Bronchus fibroblast of lung (primary cell): ENCODE measurements around a stretch of chr17.

DNA sequence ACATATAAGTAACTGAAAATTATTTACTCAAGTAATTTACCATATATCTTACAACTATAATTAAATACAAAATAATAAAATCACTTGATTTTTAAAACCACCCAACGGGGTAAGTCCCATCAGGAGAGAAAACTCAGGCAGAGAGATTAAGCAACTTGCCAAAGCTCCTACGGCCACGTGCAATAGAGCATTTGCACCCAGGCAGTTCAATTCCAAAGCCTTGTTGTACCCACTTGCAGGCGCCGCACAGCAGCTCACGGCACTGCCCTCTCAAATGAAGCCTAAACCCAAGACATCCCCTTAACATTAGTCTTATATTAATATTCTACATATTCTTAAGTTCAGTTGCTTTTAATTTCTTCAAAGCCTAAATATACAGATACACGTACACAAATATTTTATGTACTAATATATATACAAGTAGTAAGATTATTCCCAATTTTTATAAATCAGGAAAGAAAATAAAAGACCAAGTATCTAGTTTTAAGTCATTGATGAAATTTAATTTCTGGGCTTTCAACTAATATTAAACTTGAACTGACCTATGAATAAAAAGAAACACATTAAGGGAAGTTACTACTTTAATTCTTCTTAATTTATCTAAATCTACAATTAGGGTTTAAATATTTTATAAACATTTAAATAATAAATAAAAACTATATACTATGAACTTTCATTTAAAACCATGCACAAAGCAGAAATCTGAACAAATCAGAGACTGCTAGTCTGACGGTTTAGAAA, 75.5 kb downstream of the SPAG9 start:
- RAMPAGE, long total RNA: no peak

DNA sequence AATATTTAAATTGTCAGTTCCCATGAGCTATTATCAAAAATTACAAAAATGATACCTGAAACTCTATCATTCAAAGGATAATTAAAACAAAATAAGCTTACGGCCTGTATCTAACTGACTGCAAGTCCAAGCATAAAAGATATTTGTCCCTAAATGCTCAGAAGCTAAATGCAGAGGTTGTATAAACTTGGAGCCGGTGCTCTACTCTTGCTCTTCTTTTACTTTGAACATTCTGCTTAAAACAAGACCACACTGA, 74.7 kb downstream of the SPAG9 start:
- RAMPAGE, long total RNA: no peak

GRCh38 chr17:51121580-51122286, 1.1 kb upstream of the SPAG9 start:
- RAMPAGE, long total RNA: no peak

DNA sequence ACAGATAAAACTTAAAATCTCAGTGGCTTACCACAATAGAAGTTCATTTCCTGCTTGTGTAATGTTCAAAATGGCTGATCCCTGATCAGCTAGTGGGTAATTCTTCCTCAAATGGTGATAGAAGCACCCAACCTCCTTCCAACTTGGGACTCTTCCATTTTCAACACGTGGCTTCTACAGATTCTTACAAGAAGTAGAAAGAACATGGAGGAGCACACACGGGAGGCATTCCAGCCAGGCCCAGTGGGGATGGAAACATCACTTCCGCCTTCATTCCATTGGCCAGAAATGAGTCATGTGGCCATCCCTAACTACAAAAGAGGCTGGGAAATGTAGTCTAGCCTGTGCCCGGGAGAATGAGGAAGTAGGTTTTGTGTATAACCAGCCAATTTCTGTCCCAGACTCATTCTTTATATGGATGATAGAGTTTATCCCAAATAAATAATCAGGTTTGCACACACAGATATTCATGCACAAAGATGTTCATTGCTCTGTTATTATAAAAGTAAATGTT, 112.3 kb downstream of the UTP18 start:
- RAMPAGE, long total RNA: no peak

GRCh38 chr17:51435102-51435599, 174.8 kb downstream of the UTP18 start:
- RAMPAGE, long total RNA: no peak

GRCh38 chr17:53924563-53924900, 101.8 kb downstream of the KIF2B start:
- RAMPAGE, long total RNA: no peak

DNA sequence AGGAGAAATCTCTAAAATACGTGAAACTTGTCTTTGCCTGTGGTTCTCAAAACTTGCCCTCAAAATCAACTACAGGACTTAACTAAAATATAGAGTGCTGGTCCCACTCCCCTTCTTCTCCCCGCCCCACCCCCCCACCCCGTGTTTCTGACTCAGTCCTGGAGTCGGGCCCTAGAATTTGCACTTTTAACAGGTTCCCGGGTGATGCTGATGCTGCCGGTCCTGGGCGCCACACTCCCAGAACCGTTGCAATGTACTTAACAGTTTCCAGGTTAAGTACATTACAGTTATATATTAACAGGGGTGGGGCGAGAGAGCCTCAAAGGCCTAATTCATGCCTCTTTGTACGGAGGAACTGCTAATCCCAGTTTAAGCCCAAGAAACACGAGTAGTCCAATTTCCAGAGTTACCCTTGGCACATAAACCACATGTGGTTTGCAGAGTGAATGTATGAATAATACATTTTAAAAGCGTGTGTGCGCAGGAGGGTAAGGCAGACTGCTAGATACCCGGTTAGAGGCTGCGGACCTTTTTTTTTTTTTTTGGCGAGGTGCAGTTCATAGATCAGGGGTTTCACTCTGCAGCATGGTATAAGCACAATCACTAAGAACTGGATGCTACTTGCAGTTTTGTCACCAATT, 866 bp downstream of the COX11 start:
- RAMPAGE, long total RNA: no peak

GRCh38 chr17:55068701-55069188, 100.2 kb downstream of the STXBP4 start:
- RAMPAGE, long total RNA: no peak

- RAMPAGE, long total RNA: no peak
Observed at GRCh38 chr17:55219384-55219776, 45.4 kb upstream of the HLF start.

DNA sequence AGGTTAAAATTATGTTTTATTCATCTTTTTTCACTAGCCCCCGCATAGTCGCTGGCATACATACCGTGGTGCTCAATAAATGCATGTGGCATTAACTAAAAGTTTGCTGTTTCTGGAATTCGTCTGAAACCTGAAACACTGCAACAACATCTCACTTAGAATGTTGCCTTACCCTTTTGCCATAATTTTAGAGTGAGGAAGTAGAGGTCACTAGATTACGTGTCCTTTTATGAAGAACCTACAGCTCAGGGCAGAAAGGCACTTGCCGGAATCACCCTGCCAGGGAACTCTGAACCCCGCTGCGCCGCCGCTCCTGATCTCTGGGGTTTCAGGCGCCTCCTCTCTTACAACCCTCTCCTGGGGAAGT, 1.3 kb upstream of the HLF start:
- RAMPAGE, long total RNA: no peak

DNA sequence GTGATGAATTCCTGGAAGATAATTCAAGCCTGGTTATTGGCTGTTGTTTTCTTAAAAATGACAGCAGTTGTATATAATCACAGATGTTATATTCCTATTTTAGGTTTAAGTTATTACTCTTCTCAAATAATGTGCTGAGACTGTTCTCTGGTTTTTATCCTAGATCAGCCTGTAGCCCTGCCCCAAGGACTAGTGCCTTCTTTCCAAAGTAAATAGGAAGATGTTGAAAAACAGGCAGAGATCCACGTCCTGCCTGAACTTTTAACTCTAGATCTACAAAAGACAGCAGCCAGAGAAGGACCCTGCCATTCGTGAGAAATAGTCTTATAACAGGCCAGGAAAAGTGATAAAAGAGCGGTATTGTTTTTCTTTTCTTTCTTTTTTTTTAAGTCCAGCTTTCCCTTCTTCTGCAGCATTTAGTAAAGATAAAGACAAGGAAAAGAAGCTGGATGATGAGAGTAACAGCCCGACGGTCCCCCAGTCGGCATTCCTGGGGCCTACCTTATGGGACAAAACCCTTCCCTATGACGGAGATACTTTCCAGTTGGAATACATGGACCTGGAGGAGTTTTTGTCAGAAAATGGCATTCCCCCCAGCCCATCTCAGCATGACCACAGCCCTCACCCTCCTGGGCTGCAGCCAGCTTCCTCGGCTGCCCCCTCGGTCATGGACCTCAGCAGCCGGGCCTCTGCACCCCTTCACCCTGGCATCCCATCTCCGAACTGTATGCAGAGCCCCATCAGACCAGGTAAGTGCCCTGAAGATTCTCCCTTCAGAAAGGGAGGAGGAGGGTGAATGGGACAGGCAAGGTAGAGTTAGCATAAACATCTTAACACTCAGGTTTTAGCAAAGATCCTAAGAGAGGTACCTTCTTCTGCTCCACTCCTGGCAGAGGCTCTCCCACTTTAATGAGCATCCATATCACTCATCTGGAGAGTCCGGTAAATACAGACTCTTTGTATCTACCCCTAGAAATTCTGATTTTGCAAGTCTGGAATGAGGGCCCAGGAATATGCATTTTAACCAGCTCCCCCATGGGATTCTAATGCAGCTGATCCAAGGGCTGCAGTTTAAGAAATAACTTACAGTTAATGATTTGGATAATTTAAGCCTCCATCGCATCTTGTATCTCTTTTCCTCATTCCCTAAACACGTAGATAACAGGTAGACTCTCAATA, 3.0 kb downstream of the HLF start:
- RAMPAGE, long total RNA: no peak

GRCh38 chr17:55576805-55577624, 145.6 kb downstream of the TMEM100 start:
- RAMPAGE, long total RNA: no peak

- RAMPAGE, long total RNA: no peak
Observed at GRCh38 chr17:55731322-55732335, 9.0 kb upstream of the TMEM100 start.

GRCh38 chr17:56593999-56595327, 964 bp downstream of the NOG start:
- RAMPAGE, long total RNA: no peak

DNA sequence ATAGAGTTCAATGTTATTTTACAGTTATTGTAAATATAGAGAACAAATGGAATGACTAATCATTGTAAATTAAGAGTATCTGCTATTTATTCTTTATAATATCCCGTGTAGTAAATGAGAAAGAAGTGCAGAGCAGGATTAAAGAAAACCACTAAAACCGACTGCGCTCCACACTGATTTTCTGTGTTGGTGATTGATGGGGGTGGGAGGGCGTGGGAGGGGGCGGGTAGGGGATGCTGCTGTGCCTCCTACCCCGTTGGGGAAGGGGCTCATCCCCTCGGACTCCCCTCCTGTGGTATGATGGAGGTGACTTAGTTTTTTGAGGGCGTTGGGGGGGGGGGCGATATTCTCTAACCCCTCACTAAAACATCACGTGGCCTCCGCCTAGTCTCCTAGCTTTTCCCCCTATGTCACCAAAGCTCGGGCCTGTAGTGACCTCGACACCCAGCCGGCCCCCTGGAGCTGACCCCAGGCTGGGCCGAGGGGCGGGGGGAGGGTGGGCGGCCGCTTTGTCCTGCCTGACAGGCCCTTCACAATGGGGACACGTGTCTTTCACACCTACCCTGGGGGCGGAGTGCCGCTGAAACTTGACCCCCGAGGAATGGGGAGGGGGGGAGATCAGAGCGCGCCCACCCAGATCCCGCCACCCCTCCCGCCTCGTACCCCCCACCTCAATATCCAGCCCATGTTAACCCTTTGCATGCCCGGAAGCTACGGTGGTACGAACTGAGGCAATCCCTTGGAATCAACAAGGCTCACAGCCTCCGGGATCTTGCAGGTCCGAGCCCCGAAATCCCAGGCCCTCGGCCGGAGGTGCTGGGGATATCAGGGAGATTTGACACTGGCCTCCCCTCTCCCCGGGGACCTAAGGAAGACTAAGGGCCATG, 2.2 kb downstream of the NOG start:
- RAMPAGE, long total RNA: no peak

DNA sequence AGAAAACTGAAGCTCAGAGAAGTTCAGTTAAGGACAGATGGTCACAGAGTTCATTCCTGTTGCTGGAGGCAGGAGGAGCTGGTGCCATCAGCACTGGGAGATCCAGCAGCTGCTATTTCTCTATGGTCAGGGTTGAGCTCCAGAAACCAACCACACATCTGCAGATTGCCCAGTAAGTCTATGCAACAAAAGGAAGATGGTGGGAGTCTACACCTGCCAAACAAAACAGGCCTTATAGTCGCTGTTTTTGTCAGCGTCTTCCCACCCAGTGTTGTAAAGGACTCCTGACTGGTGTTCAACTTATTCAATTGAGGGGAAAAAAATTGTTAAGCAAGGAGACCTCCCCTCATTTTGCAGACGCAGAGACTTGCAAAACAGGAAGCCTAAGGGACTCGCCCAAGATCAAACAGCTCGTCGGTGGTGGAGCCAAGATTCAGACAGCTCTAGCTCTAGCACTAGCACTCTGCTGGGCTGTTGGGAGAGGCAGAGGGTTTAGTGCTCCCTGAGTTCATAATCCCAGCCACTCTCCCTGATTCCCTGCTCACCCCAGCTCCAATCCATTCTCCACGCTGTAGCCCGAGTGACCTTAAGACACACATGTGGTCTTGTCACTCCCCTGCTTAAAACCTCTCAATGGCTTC, 9.0 kb downstream of the NOG start:
- RAMPAGE, long total RNA: no peak

DNA sequence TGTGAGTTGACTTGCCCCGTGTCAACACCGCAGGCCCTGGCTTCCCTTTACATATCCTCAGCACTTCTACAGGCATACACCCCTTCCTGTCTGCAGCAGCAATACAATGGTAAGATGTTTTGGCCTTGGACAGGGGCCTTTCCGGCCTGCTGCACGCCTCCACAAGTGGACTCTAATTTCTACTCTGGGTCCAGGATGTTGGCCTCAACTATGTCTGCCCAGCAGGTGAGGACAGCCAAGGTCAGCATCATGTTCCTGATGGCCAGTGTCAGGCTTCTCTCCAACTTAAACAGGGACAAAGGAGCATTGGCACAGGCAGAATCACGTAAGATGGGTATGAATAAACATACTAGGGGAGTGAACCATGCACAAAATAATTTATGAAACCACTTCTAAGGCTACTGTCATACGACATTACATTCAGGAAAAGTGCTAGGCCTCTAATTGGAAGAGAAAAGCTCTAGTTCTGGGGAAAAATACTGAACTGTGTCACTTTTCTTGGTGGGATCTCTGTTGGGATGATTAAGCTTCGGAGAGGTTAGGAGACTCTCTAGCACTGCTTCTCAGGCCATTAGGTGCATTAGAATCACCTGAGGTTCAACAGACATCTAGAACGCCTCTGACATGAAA, 10.9 kb downstream of the C17orf67 start:
- RAMPAGE, long total RNA: no peak

DNA sequence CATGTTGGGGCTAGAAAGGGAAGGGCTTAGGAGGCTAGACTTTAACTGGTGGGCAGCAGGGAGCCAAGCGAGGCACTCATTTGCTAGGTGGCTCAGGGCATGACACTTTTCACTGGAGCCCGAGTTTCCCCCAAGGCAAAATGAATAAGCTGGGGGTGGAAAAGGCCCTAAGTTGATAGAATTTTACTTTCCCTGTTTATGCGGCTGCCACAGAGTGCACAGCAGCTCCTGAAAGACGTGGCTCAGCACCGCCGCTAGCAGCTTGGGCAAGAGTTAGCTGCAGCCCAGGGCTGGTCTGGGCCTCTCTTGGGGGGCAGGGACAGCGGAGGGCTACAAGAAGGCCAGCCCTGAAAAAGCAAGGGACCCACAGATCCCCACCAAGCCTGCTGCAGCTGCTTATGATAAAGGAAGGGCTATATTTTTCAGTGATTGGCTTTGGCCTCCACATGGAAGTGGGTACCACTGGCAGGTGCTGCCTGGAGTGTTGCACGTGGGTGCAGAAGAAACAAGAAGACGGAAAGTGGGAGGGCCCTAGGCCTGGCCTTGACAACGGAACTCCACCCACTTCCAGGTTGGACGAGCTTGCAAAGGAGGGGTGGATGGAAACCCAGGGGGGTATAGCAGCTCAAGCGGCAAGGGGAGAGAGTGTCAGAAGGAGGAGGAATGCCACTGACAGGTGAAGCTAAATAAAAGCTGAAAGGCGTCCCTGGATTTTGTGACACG, 20.5 kb downstream of the TRIM25 start:
- RAMPAGE, long total RNA: no peak

- RAMPAGE, long total RNA: no peak
Observed at GRCh38 chr17:56950650-56951089, 10.2 kb downstream of the COIL start.

- RAMPAGE, long total RNA: no peak
Observed at GRCh38 chr17:57086688-57086879, 1.5 kb downstream of the AKAP1 start.